Cardiac atrium fibroblast (primary cell): ENCODE measurements around the gene EIF3A.

- RAMPAGE, long total RNA = no peak
These were observed 142.4 kb downstream of the EMX2 start for GRCh38 chr10:117684920-117685313.

DNA sequence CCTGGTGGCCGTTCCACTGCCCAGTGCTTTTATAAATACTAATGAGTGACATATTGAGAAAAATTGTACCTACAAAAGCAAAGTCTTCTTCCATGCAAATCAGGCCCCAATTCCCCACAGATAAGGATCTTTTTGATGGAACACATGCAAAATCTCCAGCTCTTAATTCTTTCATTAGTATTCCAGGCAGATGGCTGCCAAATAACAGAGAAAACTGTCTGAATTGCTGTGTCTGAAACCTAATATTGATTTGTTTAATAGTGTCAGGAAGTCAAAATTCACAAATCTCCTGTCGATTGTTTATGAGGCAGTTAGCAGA is 176.8 kb downstream of the EMX2 start:
- RAMPAGE, long total RNA = no peak

DNA sequence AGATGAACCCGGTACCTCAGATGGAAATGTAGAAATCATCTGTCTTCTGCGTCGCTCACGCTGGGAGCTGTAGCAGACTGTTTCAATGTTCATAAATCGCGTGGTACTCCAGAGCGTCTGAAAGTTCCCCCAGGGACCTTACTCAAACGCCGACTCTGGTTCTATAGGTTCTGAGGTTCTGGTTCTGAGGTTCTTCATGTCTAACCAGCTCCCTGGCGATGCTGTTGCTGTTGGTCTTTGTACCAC is 208.0 kb downstream of the RAB11FIP2 start:
- RAMPAGE, long total RNA = no peak

DNA sequence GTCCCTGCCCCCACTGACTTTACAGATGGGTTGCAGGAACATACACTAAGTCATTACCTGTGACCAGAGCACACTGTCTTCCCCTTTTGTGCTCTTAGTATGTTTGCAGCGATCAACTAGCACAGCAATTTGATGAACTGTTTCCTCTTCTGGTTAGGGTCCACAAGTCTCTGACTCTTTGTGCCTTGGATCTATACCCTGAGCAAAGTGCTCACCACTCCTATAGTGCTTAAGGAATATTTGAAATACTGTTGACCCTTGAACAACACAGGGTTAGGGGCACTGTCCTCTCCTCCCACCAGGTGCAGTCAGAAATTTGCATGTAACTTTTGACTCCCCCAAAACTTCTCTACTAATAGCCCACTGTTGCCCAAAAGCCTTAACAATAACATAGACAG is 145.6 kb downstream of the RAB11FIP2 start:
- RAMPAGE, long total RNA = no peak

DNA sequence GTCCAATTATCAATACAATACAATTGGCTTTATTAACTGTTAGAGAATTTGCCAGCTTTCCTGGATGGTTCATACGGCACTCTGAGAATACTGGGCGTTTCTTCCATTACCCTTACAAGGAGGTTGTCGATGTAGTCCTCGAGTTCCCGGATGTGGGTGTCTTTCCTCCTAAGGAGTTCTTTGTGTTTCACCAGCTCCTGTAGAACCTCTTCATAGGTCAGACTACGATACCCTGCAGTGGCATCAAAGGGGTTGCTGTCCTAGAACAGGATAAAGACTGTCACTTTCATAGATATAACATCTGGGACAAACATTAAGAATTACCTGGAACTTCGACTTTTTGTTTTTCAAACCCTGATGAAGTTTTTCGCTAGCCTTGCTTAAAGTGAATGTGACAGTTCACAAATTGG is 37.8 kb downstream of the RAB11FIP2 start:
- RAMPAGE, long total RNA = no peak

GRCh38 chr10:118039910-118040531 is 6.7 kb downstream of the RAB11FIP2 start:
- RAMPAGE, long total RNA = no peak

- RAMPAGE, long total RNA = no peak
These were observed 37.6 kb upstream of the CACUL1 start for GRCh38 chr10:118792380-118792786.

GRCh38 chr10:118872569-118872768 is 117.7 kb upstream of the CACUL1 start:
- RAMPAGE, long total RNA = no peak

- RAMPAGE, long total RNA = no peak
These were observed 1.4 kb downstream of the NANOS1 start for GRCh38 chr10:119030660-119031658.

GRCh38 chr10:119048164-119048748 is 18.7 kb downstream of the NANOS1 start:
- RAMPAGE, long total RNA = no peak

GRCh38 chr10:119080583-119081015 is at the start of gene EIF3A:
EIF3A (minus strand) TSS chr10:119080817.
- RAMPAGE, long total RNA = start-site peak on the minus strand at chr10:119080782-119080808, 216 and 27 reads in 2 replicates

DNA sequence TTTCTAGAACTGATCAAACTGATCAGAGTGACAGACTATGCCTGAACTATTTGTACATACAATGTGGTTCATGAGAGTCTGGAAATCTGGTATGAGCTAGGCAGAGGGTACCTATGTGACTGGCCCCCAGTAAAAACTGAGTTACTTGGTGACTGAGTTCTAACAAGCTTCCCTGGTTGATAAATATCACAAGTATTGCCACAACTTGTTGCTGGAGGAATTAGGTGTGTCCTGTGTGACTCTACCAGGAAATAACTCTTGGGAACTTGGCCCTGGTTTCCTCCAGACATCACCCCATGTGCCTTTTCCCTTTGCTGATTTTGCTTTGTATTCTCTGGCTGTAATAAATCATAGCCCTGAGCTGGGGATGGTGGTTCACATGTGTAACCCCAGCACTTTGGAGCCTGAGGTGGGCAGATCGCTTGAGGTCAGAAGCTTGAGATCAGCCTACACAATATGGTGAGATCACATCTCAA is 3.2 kb upstream of the DENND10 start:
- RAMPAGE, long total RNA = no peak

DNA sequence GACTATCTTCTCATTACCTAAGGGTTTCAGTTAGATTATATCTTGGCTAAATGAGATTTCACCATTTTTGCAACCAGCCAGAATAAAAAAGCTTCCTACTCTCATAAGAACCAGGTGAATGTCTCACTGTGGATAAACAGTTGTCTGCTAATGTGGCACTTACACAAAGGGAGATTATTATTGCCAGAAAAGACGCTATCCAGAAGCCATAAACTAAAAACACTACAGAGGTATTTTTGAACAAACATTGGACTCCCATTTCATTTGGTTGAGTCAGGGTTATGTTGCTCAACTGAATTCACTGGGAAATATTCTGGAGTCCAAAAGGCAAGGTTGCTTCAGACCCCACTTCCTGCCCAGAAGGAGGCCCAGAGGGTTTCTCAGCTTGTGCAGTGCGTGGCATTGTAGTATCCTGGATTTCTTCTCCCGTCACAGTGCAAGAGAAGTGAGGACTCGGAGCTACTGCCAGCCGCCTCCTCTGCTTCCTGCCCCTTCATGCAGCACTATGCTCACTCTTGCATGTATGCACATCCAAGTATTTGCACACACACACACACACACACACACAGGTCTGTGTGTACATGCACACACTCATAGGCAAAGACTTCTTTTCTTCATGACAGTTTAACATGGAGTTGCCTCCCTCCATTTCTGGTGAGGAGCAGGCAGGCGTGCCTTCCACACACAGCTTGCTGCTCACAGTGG is 10.0 kb downstream of the DENND10 start:
- RAMPAGE, long total RNA = no peak

DNA sequence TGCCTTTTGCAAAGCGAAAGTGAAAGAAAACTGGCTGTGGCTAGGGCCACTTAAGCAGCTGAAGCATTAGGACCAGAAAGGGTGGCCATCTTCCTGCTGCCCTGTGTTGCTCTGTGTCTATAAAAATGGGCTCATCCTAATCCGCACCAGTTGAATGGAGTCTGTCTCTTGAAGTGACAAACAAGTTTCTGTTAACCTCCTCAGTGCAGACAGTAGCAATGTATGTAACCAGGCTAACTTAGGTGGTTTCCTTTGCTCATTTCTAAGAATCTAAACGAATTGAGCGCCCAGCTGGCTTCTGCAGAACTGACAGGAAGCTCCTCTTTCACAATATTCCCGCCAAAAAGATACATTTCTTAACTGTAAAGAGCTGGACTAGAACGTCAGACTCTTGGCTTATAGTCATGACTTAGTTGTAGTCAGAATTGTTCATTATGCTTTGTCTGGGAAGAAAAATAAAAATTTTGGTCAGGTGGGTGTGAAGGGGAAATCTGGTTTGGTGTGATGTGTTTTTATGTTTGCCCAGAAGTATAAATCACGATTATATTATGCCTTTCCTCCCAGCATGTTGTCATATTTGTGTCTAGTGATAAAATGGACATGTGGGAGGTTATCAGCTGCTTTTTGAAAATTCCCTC is 28.0 kb downstream of the DENND10 start:
- RAMPAGE, long total RNA = no peak

DNA sequence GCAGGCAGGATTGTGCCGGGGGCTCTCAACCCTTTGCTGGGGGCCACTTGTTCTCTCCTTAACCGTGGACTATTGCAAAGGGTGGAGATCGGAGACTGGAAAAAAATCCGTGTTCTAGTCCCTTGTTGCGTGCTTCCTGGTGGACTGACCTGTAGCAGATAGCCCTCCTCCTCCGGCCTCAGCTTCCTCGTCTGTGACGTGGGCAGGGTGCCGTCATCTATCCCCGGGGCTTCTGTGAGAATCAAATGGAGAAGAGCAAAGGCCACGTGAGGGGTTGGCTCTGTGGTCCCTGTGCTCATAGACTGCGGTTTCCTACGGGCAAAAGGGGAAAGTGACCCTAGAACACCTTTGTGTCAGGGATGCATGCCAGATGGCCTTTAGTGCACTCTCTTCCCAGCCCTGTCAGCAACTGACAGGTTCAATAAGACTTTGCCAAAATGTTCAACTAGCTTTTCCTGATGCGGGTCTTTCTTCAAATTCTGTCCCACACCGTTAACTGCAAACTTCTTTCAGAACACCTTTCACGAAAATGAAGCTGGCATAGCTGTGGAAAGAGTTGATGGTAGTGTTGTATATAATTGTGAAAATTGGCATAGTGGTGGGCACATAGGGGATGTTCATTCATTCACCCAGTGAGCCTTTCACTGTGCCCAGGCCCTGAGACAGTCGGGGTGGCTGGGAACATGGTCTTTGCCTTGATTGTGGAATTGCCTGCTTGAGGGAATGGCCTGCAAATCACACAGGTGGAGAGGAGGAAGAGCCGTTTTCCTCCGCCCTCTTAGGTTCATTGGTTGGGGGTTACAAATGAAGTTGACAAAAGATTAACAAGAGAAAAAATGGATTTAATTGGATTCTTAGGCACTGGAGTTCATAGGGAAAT is 33.9 kb downstream of the GRK5 start:
- RAMPAGE, long total RNA = no peak

GRCh38 chr10:119270763-119271044 is 63.3 kb downstream of the GRK5 start:
- RAMPAGE, long total RNA = no peak

GRCh38 chr10:119281363-119281937 is 74.1 kb downstream of the GRK5 start:
- RAMPAGE, long total RNA = no peak

GRCh38 chr10:119284746-119285487 is 77.5 kb downstream of the GRK5 start:
- RAMPAGE, long total RNA = no peak

DNA sequence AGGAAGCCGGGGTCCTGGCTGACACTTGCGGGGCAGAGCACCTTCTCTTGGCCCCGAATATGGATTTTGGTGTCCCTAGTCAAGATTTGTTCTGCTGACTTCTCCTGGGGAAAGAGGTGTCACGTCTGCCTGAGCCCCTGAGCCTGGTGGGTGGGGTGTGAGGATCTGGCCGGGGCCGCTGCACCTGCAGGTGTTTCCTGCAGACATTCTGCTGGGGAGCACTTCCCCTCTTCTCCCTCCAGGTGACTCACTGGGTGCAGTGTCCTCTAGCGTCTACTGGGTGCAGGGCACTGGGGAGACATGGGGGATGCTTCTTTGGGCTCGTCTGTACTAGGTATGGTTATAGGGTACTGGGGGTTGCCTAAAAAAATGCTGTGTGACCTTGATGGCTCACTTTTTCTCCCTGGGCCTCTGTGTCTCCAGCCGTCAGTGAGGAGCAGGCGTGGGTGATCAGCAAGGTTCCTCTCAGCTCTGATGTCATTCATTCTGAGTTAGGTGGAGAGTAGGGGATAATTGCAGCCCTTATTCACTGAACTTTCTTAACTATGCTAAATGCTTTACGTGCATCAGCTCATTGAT is 99.3 kb downstream of the GRK5 start:
- RAMPAGE, long total RNA = no peak

- RAMPAGE, long total RNA = no peak
These were observed 134.6 kb downstream of the GRK5 start for GRCh38 chr10:119341946-119342454.